CD14-positive monocyte (primary cell): ENCODE measurements around the genes ANKLE1, COLGALT1 and MAP1S.

GRCh38 chr19:17087578-17088036, 12.0 kb downstream of the MYO9B start:
- CAGE, long polyA plus RNA = no peak

DNA sequence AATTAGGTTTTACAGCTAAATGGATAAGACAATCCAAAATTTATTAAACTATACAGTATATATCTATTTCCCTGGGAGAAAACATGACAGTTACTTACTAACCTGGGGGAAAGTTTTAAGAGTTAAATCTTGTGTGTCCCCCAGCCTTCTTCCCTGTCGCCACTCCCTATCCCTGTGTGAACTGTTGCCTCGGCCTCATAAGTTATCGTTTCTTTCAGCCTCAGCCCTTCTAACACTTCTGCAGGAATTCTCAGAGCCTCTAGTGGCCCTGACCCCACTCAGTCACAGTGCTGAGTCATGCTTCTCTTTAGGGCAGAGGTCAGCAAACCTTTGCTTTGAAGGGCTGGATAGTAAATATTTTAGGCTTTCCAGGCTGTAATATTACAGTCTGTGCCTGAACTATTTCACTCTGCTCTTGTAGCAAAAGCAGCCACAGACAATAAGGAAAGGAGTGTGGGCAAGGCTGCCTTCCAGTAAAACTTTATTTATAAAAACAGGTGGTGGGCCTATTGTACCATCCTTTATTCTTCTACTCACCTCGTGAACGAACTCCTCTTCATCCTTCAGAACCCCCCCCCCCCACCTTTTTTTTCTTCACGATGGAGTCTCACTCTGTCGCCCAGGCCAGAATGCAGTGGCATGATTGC, 22.0 kb downstream of the MYO9B start:
- CAGE, long polyA plus RNA = no peak

- CAGE, long polyA plus RNA = no peak
Measured at GRCh38 chr19:17098385-17099106, 23.0 kb downstream of the MYO9B start.

DNA sequence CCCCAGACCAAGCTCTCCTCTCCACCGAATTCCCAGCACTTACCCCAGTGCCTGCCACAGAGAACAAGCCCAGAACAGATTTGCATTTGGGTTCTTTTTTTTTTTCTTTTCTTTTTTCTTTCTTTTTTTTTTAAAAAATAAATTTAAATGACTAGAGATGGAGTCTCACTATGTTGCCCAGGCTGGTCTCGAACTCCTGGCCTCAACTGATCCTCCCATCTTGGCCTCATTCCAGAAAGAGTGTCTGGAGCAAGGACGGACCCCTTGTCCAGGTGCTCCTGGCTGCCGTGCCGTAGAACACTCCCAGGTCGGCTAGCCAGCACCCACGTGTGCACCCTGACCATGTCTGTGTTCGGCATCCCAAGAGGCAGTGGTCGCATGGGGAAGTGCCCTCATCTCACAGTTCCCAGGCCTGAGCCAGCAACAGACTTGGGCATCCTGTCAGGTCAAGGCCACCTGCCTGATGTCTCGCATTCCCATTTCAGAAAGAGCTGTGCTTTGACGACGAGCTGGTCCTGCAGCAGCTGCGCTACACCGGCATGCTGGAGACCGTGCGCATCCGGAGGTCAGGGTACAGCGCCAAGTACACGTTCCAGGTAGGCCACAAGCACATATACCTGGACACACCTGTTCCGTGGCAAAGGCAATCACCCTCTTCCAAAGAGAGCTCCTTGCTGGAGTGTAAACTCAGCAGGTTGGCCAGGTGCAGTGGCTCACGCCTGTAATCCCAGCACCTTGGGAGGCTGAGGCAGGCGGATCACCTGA, 27.5 kb upstream of the USE1 start:
- CAGE, long polyA plus RNA = no peak

DNA sequence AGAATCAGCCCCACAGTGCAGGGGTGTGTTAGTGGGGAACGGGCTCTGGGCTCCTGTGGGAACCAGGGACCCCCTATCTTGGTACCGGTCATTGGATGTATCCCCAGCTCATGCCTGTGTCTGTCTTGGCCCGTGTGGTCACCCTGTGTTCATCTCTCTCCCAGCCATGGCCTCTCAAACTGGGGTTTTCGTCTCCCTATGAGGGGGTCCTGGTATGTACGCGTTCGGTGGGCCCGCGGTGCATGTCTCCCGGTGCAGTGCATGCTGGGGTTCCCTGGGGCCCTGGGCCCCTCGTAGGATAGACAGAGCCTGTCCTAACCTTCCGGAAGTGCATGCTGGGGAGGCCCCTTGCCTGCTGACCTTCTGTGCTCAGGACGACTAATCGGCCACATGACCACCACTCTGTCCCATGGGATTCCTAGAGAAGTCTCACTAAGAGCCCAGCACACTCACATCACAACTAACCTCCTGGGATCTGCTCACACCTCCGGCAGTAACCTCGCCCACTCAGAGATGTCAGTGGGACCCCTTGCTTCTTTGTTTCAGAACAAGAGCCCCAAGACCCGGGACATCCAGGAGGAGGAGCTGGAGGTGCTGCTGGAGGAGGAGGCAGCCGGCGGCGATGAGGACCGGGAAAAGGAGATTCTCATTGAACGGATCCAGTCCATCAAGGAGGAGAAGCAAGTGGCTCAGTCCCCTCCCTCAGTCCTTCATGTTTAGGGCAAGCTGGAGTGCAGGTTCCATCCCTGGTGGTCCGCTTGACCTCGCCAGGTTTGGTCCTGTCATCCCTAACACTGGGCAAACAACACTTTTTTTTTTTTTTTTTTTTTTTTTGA, 4.8 kb upstream of the USE1 start:
- CAGE, long polyA plus RNA = no peak

GRCh38 chr19:17281405-17282241, at the start of gene ANKLE1:
TSS of gene ANKLE1 (plus strand) at chr19:17281901.
- CAGE, long polyA plus RNA = no peak

DNA sequence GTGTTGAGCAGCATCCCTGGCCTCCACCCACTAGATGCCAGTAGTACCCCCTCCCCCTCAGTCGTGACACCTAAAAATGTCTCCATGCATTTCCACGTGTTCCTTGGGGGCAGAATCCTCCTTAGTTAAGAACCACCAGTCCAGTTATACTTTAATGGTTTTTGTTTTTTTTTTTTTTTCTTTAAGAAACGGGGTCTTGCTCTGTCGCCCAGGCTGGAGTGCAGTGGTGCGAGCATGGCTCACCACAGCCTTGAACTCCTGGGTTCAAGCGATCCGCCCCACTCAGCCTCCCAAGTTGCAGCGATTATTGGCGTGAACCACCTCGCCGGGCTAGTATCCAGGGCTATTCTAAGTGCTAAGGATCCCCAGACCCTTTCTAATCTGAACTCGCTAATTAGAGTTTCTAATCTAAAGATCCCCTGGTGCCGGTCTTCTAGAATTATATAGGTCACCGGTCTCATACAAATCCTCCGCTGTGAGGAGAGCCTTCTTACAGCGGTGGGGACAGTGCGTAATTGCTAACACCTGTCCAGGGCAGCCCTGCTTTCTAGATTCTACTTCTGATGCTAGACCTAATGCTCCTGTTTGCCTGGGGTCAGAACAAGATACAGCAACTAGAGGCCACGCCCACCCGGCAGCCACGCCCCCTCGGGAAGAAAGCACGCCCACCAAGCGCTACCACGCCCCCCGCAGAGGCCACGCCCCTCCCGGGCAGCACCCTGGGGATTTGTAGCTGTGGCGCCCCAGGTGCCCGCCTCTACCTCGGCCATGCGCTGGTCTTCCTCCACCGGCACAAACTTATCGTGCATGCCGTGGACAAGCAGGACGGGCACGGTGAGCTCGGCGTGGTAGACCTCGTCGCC, 9.5 kb downstream of the ABHD8 start:
- CAGE, long polyA plus RNA = no peak

GRCh38 chr19:17333485-17334208, 1.0 kb downstream of the ANO8 start:
- CAGE, long polyA plus RNA = no peak

DNA sequence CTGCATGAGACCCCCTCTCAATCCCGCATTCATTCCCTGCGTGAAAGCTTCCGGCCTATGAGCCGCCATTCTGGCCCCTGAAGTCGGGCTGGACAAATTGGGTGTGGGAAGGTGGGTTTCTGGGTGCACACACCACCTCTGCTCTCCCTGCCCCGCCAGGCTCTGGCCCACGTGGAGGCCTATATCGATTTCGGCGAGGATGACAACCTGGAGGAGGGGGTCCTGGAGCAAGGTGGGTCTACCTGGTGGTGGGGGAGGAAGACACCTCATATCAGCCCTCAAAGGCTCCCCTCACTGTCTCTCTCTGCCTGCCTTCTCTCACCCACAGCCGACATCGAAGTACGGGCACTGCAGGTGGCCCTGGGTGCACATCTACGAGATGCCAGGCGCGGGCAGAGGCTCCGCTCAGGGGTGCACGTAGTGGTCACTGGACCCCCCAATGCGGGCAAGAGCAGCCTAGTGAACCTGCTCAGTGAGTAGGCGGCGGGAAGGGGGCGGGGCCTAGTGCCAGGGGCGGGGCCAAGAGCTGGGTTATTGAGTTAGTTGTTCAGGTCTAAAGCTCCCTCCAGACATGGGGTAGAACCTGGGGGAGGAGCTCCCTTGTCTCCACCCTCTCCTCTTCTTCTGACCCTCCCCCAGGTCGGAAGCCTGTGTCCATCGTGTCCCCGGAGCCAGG, 1.6 kb downstream of the GTPBP3 start:
- CAGE, long polyA plus RNA = no peak

DNA sequence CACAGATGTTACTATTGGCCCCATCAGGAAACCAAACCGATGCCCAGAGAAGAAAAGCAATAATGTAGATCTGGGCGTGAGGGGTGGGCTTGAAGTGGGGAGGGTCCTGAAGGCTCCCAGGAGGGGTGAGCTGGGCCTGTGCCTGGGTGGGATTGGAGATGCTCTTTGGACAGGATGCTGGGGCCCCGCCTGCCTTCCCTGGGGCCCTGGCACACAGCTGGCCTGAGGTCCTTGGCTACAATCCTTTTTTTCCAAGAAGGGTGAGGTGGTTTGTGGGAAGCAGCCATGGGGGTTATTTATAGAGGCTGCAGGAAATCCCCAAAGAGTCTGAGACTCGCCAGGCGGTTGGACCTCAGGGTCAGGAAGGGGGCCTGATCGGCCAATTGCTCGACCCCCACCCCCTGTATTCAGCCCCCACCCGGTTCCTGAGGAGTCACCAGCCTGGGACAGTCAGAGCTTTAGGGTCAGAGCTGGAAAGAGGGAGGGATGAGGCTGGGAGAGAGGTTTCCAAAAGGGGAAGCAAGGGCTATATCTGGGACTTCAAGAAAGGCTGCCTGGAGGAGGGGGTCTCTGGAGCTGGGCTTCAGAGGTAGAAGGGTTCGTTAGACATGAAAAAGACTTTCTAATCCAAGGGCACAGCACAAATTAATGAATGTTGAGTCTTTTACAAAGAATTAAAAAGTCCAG, 10.1 kb downstream of the GTPBP3 start:
- CAGE, long polyA plus RNA = no peak

DNA sequence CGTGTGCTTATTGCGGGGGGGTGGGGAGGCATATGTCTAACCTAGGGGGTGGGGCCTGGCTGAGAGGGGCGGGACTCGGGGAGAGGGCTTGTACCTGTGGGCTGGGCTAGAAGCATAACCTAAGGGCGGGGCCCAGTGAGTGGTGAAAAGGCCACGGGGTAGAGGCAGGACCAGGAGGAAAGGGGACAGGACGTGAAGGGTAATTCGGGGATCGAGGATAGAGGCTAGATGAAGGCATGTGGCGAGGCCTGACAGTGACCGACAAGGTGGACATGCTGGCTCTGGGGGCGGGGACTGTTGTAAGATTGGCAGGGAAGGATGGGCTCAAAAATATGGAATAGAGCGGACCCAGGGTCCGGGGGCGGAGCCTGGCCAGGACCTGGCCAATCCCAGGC, 438 bp upstream of the SLC27A1 start:
- CAGE, long polyA plus RNA = no peak

DNA sequence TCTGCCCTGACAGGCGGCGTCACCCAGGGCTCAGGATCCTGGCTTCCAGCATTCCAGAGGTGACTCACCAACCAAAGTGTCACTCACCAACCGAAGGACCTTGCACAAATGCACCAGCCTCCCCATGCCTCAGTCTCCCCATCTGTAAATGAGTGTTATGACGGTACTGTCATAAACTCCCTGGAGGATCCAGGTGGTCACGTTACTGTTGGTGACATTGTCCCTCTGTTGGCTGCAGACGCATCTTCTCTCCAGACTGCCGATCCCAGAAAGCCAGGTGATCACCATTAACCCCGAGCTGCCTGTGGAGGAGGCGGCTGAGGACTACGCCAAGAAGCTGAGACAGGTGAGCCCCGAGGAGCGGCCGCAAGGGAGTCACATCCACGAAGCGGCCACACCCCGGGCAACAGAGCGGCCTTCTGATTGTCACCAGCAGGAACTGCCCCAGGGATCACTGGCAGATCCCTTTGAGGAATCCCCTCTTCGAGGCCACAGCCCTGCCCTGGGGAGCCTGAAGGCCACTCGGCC, 4.5 kb downstream of the PGLS start:
- CAGE, long polyA plus RNA = no peak

- CAGE, long polyA plus RNA = no peak
Measured at GRCh38 chr19:17555572-17556689, at the start of gene COLGALT1. TSS of gene COLGALT1 (plus strand) at chr19:17555649.

DNA sequence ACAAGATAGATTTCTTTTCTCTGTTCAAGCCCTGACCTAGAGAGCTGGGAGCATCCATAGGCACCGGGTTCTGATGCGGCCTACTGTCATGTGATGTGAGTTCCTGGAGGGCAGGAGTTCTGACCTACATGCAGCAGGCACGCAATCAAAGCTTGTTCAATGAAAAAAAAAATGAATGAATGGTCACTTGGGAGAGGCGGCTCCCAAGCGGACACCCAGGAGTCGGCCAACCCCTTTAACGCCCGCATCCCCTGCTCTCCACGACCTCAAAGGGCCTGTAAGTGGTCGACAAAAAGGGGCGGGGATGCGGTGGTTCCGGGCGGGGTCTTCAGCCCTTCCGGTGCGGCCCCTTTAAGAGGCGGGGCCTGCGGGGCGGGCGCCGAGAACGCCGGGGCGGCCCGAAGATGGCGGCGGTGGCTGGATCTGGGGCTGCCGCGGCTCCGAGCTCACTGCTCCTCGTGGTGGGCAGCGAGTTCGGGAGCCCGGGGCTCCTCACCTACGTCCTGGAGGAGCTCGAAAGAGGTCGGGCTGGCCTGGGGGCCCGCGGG, at the start of gene MAP1S:
Gene MAP1S (plus strand): TSS at position 382 of the 548 bp plus-strand sequence.
- CAGE, long polyA plus RNA = no peak

- CAGE, long polyA plus RNA = no peak
Measured at GRCh38 chr19:17764945-17765640, 13.8 kb downstream of the FCHO1 start.

GRCh38 chr19:17795244-17795494, 231 bp downstream of the B3GNT3 start:
- CAGE, long polyA plus RNA = no peak

GRCh38 chr19:17797292-17798093, 2.6 kb downstream of the B3GNT3 start:
- CAGE, long polyA plus RNA = no peak

DNA sequence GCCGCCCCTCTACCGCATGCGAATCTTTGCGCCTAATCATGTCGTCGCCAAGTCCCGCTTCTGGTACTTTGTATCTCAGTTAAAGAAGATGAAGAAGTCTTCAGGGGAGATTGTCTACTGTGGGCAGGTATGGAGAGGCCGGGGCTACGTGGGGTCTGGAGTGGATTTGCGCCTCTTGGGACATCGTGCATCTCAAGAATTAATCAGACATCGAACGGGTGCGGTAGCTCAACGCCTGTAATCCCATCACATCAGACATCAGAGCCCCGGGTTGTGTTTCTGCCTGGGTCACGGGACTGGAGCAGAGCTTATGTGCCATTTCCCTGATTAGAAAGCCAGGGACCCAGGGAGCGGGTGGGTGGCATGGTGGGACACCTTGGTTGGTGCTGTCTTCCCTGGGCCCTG, 1.6 kb downstream of the RPL18A start:
- CAGE, long polyA plus RNA = no peak

DNA sequence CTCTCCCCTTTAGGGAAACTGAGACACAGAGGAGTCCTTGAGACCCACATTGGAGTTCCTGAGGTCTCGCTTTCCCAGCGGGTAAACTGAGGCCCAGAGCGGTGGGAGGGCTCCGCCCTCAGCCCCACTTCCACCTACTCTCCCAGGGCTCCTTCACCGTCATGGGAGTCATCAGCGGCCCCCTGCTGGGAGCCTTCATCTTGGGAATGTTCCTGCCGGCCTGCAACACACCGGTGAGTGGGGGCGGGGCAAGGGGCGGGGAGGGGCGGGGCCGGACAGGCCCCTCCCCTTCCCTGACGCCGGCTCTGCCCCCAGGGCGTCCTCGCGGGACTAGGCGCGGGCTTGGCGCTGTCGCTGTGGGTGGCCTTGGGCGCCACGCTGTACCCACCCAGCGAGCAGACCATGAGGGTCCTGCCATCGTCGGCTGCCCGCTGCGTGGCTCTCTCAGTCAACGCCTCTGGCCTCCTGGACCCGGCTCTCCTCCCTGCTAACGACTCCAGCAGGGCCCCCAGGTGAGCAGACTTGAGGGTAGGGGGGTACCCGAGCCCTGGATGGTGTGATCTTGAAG, 11.9 kb downstream of the SLC5A5 start:
- CAGE, long polyA plus RNA = no peak

- CAGE, long polyA plus RNA = no peak
Measured at GRCh38 chr19:17947125-17947937, 14.5 kb downstream of the CCDC124 start.